Breast epithelium (tissue), 2 donors: ENCODE measurements around a stretch of chr20.

- PRO-cap, result no peak
- RAMPAGE, long total RNA, 2 experiments, result no peak in any of the 2 experiments
Observed at GRCh38 chr20:50947989-50948414, 10.3 kb downstream of the DPM1 start.

GRCh38 chr20:51156080-51156626 lies 133.2 kb upstream of the KCNG1 start:
- PRO-cap, result no peak
- RAMPAGE, long total RNA, 2 experiments, result no peak in any of the 2 experiments

DNA sequence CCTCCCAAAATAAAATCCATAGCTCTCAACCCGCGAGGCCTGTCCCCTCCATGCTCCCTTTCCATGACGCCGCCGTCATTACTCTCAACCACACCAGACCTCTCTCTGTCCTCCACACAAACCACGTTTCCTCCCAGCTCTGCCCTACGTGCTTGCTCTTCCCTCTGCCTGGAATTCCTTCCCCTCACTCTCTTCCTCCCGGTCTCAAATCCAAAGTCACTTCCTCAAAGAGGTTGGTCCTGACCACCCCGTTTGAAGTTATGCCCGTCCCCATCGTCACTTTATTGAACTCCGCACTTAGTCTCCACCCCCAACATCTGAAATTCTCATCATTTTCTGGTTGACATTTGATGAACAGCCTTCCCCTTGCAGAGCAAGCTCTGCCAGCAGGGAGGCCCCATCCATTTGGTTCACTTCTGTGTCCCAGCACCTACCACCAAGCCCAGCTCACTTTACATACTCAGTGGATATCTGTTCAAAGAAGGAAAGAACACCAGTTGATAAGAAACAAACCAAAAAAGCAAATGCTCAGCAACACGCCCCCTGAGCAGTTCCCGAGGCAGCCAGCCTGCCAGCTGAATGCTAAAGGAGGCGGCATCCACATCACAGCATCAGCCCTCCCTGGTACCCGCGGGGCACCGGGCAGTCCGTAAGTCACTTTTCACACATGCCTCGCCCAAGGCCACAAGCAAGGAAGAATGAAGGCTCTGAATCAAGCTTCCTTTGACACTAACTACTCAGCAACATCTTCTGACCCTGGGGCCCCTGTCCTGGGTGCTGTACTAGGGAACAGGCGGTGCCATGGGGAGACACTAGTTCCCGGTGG lies 125.0 kb downstream of the NFATC2 start:
- PRO-cap, result no peak
- RAMPAGE, long total RNA, 2 experiments, result no peak in any of the 2 experiments

- PRO-cap, result no peak
- RAMPAGE, long total RNA, 2 experiments, result no peak in any of the 2 experiments
Observed at GRCh38 chr20:51509683-51510173, 32.8 kb downstream of the NFATC2 start.

DNA sequence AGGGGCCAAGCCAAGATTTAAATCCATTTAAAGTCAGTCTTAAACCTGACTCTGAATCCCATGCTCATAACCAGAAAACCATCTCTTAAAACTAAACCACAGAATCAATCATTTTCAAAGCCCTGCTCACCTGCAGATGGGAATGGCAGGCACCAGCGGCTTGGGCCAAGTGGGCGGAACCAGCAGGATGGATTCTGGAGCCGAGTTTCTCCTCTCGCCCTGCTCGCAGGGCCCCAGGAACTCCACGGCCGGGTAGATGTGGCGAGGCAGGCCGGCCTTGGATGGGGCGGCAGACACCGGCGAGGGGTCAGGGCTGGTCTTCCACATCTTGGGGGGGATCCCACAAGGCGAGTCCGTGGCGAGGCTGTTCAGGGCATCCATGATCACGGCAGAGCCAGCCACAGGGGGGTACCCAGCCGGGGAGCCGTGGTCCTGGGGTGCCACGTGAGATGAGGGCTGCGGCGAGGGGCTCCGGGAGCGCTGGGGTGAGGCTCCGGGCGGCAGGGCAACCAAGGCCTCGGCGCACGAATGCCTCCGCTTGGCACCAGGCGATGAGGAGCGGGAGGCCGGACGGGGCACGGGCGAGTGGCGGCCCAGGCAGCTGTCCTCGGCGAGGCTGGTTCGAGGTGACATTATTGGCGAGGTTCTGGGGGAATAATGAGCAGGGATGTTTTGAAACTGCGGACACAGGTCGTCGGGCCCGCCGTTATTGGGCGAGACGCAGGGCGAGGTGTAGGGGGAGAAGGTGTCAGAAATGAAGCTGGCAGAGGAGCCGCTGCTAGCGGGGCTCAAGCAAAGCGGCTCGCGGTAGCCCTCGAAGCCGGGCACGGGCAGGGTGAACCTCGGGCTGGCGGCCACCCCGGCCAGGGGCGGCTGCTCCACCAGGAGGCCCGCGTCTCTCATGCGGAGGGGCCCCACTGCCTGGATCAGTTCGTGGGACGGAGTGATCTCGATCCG lies 19.3 kb downstream of the NFATC2 start:
- PRO-cap, result no peak
- RAMPAGE, long total RNA, 2 experiments, result no peak in any of the 2 experiments

DNA sequence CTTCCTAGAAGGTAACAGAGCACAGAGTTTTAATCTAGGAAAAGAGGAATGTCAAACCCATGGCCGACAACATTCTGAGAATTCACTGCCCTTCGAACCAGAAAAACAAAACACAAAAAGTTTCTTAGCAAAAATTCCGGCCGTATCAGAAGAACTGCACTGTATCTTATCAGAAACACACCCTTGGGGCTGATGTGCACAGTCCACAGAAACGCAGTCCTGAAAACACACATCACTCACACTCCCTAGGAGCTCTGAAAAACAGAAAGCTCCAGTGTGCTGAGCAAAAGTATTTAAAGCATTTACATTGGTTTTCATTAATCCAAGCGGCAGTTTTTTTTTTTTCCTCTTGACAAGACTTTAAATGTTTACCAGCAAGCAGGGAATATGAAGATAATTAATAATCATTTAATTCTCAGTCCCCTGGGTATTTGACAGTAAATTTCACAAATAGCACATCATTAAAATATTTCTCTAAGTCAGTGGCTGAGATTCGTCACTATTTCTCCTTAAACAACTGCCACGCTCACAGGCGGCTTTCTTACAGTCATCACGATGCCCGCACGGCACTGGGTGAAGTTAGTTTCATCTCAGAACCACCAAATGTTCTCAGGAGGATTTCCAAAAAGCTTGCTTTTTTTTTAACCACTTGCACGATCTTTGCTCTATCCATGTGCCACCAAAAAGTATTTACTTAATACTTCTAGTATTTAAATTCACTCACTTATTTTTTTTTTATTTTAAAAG lies 13.3 kb downstream of the NFATC2 start:
- PRO-cap, result no peak
- RAMPAGE, long total RNA, 2 experiments, result no peak in any of the 2 experiments

- PRO-cap, result no peak
- RAMPAGE, long total RNA, 2 experiments, result no peak in any of the 2 experiments
Observed at GRCh38 chr20:51534730-51535555, 7.6 kb downstream of the NFATC2 start.

DNA sequence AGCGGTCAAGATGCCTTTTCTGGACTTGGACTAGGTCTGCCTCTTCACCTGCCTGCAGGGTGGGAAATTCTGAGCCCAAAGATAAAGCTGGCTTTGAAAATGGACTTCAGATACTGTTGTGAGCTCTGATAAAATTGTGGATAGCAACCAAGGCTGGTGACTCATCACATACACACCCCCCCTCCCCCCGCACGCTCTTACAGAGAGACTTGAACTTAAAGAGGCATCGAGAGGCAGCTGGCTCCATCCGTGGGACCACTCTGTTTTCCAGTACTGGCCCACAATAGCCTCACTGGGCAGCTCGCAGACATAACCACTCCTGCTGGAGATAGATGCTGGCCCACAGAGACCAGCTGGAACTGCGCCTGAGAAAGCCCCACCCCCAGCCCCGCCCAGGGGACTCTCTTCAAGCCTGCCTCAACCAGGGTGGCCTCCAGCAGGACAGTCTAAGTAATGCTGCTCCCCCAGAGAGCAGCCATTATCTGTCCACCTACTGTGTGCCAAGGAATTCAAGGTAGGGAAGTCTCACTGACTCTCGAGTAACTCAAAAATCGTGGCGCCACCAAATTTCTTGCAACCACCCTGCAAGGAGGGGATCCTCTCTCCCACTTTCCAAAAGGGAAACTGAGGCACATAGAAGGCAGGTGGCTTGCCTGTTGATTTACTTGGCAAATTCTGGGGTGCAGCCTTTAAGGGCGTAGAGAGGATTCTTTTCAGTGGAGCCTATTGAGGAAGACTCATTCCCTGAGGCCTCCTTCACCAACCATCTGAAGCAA lies 21.4 kb upstream of the NFATC2 start:
- PRO-cap, result no peak
- RAMPAGE, long total RNA, 2 experiments, result no peak in any of the 2 experiments

DNA sequence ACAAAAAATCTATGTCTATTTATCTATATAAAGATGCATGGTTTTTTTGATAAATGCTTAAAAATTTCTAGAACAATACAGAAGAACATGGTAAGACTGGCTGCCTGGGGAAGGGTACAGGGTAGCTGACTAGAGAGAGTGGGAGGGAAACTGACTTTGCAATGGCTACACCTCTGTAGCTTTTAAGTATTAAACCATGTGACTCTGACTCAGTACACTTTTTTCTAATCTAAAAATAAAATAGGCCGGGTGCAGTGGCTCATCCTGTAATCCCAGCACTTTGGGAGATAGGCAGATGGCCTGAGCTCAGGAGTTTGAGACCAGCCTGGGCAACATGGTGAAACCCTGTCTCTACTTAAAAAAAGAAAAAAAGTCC lies 18.6 kb downstream of the ATP9A start:
- PRO-cap, result no peak
- RAMPAGE, long total RNA, 2 experiments, result no peak in any of the 2 experiments

GRCh38 chr20:51749999-51750733 lies 18.0 kb downstream of the ATP9A start:
- PRO-cap, result no peak
- RAMPAGE, long total RNA, 2 experiments, result no peak in any of the 2 experiments

DNA sequence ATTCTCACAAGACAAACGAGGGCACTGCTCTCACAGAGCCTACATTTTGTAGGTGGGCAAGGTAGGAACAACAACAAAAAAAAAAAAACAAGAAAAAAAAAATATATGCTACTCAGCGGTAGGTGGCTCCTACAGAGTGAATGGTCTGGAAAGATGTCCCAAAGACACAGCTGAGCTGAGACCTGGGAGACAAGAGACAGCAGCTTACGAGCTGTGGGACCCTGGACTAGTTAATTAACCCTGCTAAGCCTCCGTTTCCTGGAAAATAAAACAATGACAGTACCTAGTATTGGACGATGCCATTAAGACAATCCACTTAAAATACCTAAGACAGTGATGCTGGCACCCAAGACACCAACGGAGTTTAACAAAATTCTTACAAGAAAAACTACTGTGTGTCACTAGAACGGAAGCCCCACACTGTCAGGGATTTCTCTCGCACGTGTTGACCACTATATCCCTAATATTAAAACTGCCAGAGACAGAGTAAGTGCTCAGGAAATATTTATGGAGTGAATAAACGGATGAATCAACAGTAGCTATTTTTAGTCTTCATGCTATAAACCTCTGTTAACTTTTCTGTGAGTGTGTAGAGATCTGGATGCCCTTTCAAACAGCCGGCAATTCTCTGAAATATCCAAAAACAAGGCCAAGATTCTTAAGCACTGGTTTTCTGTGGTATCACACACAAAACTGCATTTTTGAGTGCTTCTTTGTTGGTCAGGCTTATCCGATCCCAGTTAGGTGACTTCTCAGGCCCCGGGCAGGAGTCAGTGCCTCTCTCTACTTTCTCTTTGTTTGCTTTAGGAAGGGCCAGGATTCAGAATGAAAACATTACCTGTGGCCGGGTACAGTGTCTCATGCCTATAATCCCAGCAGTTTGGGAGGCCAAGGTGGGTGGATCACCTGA lies 16.0 kb downstream of the ATP9A start:
- PRO-cap, result no peak
- RAMPAGE, long total RNA, 2 experiments, result no peak in any of the 2 experiments

DNA sequence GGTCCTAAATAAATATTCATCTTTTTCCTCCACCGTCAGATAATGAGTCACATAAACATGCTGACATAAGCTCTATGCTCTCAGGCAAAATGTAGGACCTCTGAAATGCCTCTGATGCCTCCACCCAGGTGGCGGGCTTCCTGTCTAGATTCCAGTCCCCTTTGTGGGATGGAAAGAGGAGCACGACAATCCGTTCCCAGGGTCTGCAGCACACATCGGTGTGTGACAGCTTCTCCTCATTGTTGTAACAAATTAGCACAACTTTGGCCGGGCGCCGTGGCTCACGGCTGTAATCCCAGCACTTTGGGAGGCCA lies 7.0 kb downstream of the ATP9A start:
- PRO-cap, result no peak
- RAMPAGE, long total RNA, 2 experiments, result no peak in any of the 2 experiments

DNA sequence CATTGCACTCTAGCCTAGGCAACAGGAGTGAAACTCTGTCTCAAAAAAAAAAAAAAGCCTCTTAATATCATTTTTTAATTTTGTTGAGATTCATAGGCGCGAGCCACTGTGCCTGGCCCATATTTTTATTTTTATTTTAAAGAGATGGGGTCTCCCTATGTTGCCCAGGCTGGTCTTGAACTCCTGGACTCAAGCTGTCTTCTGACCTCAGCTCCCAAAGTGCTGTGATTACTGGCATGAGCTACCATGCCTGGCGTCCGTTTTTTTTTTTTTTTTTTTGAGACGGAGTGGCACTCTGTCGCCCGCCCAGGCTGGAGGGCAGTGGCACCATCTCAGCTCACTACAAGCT lies 190.5 kb downstream of the ZFP64 start:
- PRO-cap, result no peak
- RAMPAGE, long total RNA, 2 experiments, result no peak in any of the 2 experiments

DNA sequence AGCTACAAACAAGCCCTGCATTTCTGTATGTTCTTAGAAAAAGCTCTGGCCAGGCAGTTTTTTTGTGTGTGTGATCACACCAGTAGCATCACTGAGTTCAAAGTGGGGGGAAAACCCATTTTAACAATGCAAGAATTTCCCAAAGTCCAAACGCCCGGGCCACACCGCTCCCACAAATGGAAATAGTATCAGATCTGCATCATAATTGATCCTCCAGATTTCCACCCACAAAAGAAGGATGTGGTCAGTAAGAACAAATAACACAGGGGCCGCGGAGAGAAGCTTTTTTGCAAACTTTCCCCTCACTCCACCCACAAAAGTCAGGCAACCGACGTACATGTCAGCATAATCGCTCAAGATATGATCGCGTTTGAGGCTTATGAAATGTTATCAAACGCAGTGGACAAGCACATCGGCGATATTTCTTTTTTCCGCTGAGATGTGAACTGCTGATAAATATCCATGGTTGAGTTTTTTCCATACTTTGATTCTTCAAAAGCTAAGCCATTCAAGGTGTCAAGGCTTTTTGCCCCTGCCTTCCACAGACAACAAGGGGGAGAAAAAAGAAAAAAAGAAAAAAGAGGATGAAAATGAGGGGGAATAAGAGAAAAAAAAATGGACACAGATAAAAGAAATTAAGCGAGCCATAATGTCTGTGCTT lies 143.6 kb downstream of the ZFP64 start:
- PRO-cap, result no peak
- RAMPAGE, long total RNA, 2 experiments, result no peak in any of the 2 experiments

DNA sequence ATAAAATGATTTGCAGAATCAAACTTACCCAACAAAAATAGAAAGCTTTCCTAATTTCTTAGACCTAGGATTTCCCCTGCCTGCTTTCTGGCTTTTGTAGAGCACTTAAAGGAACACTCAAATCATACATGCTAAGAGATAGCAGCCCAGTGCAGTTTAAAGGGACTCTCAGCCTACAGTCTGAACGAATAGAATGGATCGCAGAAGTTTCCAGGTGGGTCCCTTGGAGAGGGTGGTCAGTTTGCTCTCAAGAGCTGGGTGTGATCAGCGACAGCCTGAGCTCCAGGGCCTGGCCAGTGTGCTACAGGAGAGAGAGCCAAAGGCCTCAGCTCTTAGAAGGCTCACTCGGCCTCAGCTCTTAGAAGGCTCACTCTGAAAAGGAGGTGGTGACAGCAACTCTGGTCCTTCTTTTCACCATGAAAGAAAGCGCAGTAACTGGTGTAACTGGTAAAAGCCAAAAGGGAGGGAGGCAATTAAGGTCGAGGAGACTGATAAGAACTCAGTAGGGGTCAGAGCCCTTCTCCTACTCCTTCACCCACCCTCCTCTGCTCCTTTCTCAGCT lies 142.4 kb downstream of the ZFP64 start:
- PRO-cap, result no peak
- RAMPAGE, long total RNA, 2 experiments, result no peak in any of the 2 experiments

DNA sequence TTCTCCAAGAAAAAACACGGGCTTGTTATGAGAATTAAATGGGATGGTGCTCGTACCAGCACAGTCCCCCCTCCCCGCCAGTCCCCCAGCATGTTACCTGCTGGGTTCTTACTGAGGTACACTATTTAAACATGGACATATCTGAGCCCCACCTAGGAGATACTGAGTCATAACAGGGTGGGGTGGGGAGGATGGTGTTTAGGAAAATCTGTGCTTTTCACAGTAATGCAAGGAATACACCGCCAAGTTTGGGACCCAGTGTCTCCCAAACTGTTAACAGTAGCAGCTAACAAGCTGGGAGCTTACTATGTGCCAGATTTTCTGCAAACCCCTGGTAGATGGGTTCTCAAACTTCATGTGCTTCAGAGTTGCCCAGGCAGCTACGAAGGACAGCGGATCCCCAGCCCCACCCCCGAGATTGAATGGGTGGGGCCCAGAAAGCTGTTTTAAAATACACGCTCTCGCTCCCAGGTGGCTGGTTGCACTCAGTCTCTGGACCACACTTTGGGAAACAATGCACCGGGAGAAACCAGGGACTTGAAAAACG lies 1.0 kb downstream of the ZFP64 start:
- PRO-cap, result no peak
- RAMPAGE, long total RNA, 2 experiments, result no peak in any of the 2 experiments

GRCh38 chr20:52972541-52973570 lies 698 bp downstream of the TSHZ2 start:
- PRO-cap, result bidirectional peak, plus-strand start at chr20:52972610, minus-strand start at chr20:52972296; bidirectional peak, plus-strand start at chr20:52973289, minus-strand start at chr20:52973278
- RAMPAGE, long total RNA, 2 experiments, result start-site peak on the minus strand in 1 of 2 experiments, at chr20:52973278-52973533 at its widest, 29 reads per replicate

DNA sequence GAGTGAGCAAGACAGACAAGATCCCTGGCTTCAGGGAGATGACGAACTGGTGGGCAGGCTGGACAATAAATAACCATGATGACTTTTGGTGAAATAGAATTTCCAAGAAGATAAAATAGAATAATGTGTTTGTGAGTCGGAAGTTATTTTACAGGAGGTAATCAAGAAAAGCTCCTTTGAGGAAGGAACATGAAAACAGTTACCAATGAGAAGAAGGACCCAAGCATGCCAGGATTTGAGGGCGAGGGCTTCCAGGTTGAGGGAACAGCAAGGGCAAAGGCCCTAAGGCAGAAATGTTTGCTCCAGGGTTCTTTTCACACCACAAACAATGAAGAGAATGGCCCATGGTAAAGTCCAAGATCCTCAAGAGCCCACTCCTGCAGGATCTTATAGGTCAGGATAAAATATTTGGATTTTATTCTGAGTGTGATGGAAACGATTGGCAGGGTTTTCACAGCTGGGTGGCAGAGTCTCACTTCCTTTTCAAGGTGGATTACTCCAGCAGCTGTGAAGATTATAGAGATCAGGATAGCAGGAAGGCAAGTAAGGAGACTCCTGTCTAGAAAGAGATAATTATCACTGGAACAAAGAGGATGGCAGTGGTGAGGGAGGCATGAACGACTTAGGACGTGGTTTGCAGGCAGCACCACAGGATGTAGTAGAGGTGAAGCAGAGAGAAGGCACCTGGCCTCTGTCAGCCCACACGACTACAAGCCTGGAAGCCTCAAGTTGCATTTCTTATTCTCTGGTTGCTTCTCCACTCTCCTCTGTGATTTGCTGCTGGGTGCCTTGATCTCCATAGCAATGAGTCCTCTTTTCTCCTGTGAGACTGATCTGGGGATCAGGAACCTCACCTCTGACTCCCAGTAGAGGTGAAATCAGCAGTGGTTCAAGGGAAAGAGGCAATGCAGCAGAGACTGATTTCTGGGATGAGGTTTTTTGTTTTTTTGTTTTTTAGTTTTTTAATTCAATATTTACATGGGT lies 62.6 kb downstream of the TSHZ2 start:
- PRO-cap, result no peak
- RAMPAGE, long total RNA, 2 experiments, result no peak in any of the 2 experiments

DNA sequence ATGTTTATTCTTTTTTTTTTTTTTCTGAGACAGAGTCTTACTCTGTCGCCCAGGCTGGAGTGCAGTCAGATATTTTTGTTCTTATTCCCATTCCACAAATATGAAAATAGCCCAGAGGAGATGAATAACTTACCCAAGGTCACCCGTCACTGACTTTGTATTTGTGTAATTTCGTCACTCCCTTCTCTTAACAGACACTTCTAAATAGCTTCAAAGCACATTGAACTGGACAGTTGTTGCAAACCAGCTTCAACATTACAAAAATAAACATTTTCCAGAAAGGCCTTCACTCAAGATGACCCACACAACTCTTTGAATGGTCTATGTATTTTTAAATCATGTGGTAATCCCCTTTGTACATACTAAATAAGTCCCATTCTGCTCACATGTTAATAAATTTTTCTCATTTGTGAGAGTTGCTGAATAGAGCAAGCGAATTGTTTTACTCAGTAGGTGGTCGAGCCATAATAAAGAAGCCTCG lies 109.8 kb downstream of the TSHZ2 start:
- PRO-cap, result no peak
- RAMPAGE, long total RNA, 2 experiments, result no peak in any of the 2 experiments

GRCh38 chr20:53503310-53503938 lies 90.2 kb downstream of the ZNF217 start:
- PRO-cap, result no peak
- RAMPAGE, long total RNA, 2 experiments, result no peak in any of the 2 experiments